Aortic smooth muscle cell (primary cell): ENCODE results near the genes CRACR2A, FGF23 and FGF6.

DNA sequence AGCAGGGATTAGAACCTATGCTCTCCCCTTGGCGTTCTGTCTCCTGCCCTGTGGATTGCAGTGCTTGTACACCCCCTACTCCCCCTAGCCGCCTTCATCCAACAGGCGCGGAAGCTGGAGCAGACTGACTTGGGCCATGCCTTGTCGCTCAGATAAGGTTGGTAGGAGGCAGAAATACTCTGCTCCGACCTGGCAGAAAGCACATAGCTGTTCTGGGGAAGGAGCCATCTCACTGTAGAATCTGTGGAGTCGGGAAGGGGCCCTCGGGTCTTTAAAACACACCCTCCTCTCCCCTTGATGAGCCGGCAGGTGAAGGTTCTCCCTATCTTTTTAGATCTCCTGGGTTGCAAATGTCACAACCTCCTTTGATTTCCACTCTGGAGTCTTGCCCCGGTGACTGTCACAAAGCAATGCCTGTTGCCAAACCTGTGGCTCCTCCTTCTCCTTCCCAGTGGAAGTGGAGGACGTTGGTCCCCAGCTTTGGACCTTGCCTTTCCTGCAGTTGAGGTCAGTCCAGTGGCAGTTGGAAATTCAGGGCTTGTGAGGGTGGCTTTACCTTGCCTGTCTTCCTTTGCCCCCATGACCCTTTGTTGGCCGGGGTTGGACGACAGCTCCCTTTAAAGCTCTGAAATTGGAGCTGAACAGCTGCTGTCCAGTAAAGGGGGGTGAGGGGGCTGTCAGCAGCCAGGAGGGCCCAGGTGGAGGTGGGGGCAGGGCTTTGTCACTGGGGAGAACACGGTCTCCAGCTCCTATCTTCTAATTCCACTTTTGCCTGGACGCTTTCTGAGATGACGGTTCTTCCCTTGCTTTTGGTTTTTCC, 3.9 kb downstream of the TEAD4 start:
- RRBS: 29% methylated on average over 2 of the region's 16 CpGs

GRCh38 chr12:2977601-2978167, 18.5 kb downstream of the TEAD4 start:
- RRBS: 94% methylated on average over 6 of the region's 10 CpGs

- RRBS: no CpG with 5 or more reads among the region's 13 CpGs
Measured at GRCh38 chr12:3185546-3186012, 108.4 kb downstream of the TSPAN9 start.

DNA sequence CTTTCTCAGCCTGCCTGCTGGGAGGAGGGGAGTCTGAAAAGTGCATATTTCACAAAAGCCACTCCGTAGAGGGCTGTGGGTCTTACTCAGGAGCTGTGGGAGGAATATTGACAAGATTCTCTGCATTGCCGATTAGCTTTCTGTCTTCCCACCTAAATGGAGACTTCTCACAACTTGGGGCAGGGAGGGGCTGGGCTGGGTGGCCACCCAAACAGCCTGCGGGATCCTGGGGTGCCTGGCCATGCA, 136.4 kb downstream of the TSPAN9 start:
- RRBS: no CpG with 5 or more reads among the region's 3 CpGs

DNA sequence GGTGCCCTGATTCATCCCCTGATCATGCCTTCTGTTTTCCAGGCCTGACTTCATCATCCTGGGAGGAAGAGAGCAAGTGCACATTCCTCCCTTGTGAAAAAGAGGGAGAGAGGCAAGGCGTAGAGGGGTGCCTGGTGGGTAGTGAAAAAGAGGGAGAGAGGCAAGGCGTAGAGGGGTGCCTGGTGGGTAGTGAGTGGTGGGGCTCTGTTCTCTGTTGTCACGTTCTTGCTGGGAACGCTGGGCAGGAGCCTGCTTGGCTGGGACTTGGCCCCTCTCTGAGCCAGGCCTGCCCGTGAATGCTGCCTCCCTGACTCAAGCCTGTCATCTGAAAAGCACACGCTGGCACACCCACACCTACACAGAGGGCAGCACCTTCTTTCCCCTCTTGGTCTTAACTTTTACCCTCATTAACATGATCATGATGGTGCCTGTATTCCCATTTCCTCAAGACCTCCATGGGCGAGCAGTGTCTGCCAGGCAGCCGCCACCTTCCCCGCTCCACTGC, 161.9 kb downstream of the TSPAN9 start:
- RRBS: no CpG with 5 or more reads among the region's 9 CpGs

- RRBS: 58% methylated on average over 3 of the region's 9 CpGs
Measured at GRCh38 chr12:3250425-3251056, 173.4 kb downstream of the TSPAN9 start.

DNA sequence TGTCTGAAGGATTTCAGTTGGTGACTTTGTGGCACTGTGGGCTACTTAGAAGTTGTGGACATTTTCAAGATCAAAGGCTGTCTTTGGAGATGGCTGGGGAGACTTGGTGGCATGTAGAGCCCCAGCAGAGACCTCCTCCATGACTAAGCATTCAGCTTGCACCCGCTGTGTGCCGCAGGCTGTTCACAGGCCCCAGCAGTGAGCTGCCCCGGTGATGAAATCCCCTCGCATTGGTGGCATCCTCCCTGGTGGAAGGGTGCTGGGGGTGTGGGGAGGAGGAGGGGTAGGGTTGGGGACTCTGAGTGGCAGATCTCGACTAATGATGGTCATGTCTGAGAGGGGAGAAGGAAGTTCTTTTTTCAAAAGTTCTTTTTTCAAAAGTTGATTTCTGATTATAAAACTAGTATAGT, 173.9 kb downstream of the TSPAN9 start:
- RRBS: no CpG with 5 or more reads among the region's 5 CpGs

- RRBS: no CpG with 5 or more reads among the region's 16 CpGs
Measured at GRCh38 chr12:3262231-3262815, 185.1 kb downstream of the TSPAN9 start.

DNA sequence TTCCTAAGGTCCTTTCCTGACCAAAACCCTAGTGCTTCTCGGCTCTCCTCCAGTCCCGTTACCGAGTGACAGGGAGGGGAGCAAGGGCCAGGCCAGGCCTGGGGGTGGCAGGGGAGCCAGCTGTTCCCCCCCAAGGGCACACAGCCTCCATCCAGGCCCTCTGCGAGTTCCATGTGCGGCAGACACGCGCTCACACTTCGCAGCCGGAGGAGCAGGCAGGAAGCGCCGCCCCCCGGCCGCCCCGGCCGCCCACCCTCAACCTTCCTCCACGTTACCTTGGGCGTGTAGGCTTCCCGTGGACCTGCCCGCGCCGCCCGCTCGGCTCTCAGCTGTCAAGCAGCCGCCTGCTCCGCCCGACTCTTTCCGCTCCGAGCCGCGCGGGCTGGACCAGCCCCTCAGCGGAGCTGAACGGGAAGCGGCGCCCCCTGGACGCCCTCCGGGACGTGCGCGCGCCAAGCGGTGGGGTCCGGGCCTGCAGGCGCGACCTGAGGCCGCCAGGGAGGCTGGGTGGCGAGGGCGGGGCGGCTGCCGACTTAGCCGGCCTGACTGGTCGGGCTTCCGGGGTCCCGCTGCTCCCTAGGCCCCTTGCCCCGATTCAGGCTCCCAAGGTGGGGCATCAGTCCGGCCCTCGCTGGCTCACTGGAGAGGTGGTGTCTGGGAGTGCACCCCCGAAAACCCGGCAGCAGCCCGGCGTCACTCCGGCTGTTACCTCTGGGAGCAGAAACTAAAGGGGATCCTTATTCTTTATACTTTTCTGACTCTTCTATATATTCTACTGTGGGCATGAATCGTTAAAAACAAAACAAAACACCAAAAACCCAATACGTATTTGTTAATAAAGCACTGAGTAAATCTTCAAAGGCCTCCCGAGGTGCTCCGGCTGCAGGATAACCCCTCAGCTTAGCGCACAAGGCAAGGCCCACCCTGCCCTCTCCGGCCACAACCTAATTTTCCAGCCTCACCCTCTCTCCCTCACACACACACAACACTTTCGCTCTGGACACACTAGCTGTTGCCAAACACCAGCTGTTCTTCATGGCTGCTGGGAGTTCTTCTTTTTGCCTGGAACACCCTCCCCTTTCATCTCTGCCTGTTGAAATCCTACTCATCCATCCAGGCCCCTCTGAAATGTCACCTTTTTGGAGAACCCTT, at the start of gene CRACR2A:
Gene CRACR2A, minus strand, starts transcription at position 370 of the 1,152 bp plus-strand sequence.
- RRBS: 3% methylated on average over 19 of the region's 69 CpGs

- RRBS: no CpG with 5 or more reads among the region's 17 CpGs
Measured at GRCh38 chr12:3872253-3873031, 757 bp downstream of the PARP11 start.

GRCh38 chr12:3885146-3885469, 11.9 kb upstream of the PARP11 start:
- RRBS: no CpG with 5 or more reads among the region's 4 CpGs

- RRBS: no CpG with 5 or more reads among the region's 7 CpGs
Measured at GRCh38 chr12:3905733-3906130, 32.5 kb upstream of the PARP11 start.

DNA sequence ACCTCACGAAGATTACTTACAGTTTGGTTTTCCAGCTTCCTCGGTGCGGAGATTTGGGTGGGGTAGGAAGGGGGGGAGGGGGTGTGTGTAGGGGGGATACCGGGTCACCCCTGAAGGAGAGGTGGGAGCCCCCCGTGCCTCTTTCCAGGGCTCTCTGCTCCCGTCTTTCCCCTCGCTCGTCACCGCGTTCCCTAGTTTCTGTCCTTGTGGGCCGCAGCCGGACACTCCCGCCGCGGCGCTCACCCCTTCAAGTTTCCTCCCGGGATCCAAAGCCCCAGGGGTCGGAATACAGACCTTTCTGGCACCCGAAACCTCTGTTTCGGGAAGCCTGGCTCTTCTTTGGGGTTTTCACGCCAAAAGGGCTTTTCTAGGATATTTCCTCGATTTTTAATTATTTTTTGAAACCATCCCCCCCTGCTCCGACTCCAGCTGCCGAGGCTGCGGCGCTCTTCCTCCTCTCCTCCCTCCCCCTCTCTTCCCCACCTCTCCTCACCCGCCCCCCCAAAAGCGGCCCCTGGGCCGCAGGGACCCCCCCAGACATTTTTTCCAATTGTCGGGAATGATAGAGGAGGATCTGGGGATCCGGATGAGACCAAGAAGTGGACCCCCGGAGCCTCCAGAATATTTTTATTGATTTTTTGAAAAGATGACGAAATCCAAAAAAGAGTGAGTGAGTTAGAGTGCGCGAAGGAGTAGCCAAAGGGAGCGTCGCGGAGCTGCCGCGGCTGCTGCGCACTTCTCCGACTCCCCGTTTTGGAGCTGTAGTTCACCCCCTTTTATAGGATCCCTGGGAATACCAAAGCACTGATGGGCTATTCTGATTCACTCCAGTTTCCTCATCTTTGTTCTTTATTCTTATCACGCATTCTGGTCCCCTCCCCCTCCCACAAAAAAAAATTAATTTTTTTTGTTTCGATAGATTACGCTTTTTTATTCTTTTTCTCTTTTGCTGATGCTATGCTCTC, 1.7 kb downstream of the CCND2 start:
- RRBS: 4% methylated on average over 8 of the region's 46 CpGs

DNA sequence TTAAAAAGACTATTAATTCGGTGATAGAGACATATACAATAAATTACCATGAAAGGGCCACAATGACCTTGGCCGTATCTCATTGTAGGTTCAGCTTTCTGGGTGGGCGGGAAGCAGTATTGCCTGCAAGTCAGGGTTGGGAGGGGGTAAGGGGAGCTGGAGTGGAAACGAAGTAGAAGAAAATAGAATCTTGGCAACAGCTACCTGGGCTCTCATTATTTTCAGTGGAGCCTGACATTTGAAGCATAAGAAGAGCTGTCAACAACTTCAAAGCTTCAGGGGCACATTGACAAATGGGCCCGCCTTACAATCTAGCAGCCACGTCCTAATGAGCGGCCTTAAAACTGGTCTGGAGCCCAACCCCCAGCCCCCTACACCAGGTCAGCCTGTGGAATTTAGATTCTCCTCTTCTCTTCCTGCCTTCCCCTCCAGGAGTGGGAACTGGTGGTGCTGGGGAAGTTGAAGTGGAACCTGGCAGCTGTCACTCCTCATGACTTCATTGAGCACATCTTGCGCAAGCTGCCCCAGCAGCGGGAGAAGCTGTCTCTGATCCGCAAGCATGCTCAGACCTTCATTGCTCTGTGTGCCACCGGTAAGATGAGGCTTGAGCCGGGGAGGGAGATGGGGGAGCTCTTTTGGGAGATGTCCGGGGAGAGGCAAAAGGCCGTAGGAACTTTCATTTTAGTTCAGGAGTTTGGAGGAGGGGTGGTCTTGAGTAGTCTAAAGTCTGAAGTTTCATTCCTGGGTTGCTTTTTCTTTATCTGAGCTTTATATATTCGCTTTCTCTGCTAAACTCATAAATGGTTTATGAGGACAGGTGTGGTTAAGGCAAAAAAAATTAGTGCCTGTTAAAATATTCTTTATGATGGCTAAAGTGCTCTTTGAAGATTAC, 5.0 kb downstream of the CCND2 start:
- RRBS: no CpG with 5 or more reads among the region's 15 CpGs

GRCh38 chr12:4287778-4288213, 14.2 kb downstream of the CCND2 start:
- RRBS: no CpG with 5 or more reads among the region's 7 CpGs

- RRBS: no CpG with 5 or more reads among the region's 12 CpGs
Measured at GRCh38 chr12:4303676-4304889, 16.9 kb upstream of the TIGAR start.

- RRBS: no CpG with 5 or more reads among the region's 13 CpGs
Measured at GRCh38 chr12:4379247-4379885, at the start of gene FGF23. FGF23 (minus strand) TSS chr12:4379712.

GRCh38 chr12:4445432-4446206, at the start of gene FGF6:
FGF6 (minus strand) TSS chr12:4445815.
- RRBS: 49% methylated on average over 9 of the region's 26 CpGs

GRCh38 chr12:4509226-4509645, 29.0 kb downstream of the C12orf4 start:
- RRBS: no CpG with 5 or more reads among the region's 15 CpGs

GRCh38 chr12:5138708-5139360, 95.2 kb downstream of the KCNA5 start:
- RRBS: no CpG with 5 or more reads among the region's 1 CpG